Left ventricle myocardium (tissue), 1 donor: ENCODE results near the gene TEX51.

GRCh38 chr2:121707256-121707872, 29.3 kb downstream of the NIFK start:
- PRO-cap, result no peak

GRCh38 chr2:121902067-121902949, 146.9 kb downstream of the TSN start:
- PRO-cap, result unidirectional peak, plus-strand start at chr2:121902495

- PRO-cap, result no peak
These were observed 483.8 kb downstream of the TSN start for GRCh38 chr2:122239284-122239700.

DNA sequence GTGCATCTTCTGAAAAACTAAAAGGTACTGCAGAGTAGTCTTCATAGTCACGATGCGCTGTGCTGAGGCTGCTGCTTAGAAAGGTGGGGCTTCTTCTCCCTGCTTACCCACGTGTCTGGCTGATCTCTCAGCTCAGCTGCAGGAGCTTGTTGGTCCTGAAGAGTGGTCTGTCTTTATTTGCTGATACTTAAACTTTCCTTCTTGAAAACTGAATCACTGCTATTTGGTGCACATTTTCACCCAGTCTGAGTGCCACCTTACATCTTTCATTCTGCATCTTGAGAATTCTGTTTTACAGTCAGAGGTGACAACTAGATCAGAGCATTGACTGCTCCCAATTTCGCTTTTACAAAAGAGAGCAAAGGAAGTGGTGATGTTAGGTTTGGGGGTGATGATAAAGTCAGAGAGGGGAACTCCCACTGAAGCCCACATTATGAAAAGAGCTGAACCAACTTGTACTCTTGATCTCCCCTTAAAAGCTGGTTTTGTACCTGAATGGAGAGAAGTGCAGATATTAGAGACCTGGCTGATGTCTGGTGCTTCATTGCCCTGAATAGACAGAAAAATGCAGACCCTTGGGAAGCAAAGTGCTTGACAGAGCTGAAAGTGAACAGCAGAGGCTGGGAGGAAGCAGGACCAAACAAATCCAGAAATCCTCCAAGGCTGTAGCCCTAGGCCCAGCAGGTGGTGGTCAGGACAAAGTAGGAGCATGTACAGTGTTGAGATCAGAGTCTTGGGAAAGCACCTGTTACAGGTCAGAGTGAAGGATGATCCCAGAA, 984.6 kb downstream of the TSN start:
- PRO-cap, result no peak

DNA sequence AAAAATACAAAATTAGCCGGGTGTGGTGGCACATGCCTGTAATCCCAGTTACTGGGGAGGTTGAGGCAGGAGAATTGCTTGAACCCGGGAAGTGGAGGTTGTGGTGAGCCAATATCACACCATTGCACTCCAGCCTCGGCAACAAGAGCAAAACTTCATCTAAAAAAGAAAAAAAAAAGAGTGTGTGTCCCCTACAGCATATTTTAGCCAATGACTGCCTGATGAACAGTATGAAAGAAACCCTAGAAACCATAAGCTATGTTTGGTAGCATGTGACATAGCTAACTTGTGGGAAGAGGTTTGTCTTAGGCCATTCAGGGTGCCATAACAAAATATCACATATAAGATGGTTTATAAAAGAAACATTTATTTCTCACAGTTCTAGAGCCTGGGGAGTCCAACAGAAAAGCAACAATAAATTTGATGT, 891.4 kb upstream of the CNTNAP5 start:
- PRO-cap, result no peak

GRCh38 chr2:126657690-126658293, 1.8 kb downstream of the GYPC start:
- PRO-cap, result bidirectional peak, plus-strand start at chr2:126658338, minus-strand start at chr2:126658024

DNA sequence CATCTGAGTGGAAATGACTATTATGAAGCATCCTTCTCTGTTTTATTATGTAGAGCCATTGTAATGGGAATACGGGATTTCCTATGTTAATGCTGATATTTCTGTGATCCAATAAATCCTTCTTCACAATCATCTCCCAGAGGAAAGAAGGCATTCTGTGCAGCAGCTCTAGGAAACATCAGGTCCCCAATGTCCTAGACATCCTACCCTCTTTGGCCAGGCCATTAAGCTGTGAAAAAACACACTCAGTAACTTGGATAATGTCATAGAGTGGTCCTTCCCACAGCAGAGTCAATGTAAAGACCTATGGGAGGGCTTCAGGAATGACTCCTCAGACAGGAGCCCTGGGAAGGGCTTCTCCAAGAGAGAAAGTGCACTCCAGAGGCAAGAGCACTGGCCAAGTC, 32.9 kb downstream of the GYPC start:
- PRO-cap, result no peak

GRCh38 chr2:126886109-126886680, 12.5 kb upstream of the TEX51 start:
- PRO-cap, result no peak

DNA sequence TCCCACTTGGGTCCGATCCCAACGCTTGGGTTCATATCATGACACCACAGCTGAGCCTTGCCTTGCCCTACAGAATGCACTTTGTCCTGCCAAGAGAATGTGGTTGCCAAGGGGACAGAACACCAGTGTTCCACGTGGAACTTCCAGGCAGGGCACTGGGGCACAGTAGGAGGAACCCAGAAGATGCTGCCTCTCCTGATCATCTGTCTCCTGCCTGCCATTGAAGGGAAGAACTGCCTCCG, at the start of gene TEX51:
Gene TEX51, plus strand, starts transcription at position 155 of the 242 bp plus-strand sequence.
- PRO-cap, result no peak

DNA sequence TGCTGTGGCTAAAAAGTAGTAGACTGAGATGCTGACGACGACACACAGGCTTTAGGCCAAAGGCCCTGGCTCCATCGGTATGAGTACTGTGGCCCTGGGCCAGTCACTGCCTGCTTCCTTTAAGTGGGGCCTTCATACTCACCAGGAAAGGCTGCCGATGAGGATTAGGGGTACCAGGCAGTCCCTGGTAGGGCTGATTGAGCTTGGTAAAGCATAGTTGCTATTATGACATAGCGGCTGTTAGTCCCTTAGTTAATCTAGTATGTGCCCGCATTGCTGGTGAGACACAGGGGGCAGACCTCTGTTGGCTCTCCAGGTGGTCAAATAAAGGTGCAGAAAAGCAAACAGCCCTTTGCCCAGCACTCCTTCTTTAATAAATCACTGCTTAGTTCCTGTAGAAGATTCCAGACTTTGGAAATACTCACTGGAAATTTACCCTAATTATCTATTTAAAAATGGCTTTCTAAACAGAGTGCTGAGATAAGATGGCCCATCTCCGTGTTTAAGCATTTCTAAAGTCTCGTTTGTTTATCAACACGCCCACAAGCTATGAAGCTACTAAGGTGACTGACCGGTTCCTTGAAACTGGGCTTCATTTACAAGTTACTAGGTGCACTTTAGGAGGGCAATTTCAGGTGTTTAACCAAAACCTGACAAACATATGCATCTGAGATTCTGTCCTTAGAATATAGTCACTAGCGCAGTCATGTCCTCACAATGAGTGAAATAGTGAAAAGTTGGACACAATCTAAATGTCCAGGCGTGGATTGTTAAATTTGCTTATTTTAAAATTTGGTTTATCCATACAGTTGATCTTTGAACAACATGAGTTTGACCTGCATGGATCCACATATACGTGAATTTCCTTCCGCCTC, 8.7 kb upstream of the BIN1 start:
- PRO-cap, result no peak

DNA sequence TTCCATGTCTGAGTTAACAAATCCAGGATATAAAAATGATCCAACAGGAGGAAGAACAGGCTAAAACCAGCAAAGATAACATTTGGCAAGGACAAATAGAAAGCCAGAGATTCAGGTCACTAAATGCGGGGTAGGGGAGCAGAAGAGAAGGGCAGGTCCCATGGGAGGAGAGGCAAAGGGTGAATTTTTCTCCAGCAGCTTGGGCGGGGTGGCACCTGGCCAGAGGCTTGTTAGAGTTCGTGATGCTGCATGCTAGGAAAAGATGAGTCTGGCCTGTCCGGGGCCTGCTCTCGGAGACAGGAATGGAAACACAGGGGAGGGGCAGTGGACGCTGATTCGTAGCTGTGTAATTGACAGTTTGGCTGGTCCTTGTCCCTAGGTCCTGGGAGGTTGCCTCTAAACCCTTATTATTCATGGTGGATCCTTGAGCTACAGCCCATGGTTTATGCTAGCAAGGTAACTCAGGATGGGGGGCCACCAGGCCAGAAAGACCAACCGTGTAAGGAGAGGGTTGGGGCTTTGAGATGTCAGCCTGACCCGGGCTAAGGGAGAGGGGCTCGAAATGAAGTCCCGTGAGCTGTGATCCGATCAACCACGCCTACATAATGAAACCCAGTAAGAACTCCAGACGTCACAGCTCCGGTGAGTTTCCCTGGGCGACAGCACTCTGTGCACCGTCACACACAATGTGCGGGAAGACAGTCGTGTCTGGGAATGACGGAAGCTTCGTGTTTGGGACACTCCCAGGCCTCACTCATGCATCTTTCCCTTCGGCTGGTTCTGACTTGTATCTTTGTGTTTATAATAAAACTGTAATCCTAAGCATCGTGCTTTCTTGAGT, 44.5 kb downstream of the CYP27C1 start:
- PRO-cap, result no peak

GRCh38 chr2:127284043-127284670, 9.8 kb downstream of the ERCC3 start:
- PRO-cap, result no peak

DNA sequence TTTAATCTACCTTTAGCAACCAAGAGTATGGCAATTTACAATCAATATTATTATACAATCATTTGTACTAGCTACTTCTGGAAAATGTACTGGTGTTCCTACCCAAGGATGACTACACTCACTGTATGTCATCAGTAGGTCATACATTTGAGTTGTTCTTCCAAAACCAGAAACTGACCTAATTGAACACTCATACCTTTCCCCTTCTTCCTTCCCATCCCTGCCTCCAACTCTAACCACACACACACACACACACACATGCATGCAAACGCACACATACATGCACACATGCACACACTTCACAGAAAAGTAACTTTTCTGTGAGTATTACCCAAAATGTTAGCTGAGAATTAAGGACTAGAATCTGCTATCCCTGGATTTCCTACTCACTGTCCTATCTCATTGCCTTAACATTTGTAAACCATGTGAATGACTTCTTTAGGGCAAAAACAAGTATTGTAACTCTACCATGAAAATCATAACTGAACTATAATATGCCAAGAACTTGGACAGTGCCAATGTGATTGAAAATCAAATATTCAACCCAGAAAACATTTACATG, 8.3 kb upstream of the ERCC3 start:
- PRO-cap, result no peak

DNA sequence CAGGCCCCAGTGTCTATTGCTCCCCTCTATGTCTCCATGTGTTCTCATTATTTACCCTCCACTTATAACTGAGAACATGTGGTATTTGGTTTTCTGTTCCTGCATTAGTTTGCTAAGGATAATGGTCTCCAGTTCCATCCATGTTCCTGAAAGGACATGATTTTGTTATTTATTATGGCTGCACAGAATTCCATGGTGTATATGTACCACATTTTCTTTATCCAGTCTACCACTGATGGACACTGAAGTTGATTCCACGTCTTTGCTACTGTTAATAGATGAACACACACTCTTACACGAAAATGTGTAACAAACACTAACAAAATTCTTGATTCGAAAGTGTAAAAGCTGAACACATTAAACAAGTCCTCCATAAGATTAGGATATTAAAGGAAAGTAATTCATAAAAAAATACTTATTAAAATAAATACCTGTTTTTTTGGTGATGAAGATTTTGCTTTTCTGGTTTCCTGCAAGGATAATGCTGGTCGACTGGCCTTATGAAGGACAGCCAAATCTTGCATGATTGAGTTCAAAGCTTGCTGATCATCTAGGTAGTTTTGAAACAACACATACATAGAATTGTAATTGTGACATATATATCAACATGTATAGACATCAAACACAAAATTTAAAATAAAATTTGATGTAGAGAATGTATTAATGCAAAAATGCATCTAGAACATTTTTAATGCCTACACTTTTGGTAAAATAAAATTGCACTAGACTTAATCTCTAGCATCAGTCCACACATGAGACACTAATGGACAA, 44.7 kb upstream of the ERCC3 start:
- PRO-cap, result no peak

GRCh38 chr2:127402253-127402855, 14.6 kb upstream of the MAP3K2 start:
- PRO-cap, result no peak

GRCh38 chr2:127405205-127405506, 13.1 kb upstream of the PROC start:
- PRO-cap, result no peak

DNA sequence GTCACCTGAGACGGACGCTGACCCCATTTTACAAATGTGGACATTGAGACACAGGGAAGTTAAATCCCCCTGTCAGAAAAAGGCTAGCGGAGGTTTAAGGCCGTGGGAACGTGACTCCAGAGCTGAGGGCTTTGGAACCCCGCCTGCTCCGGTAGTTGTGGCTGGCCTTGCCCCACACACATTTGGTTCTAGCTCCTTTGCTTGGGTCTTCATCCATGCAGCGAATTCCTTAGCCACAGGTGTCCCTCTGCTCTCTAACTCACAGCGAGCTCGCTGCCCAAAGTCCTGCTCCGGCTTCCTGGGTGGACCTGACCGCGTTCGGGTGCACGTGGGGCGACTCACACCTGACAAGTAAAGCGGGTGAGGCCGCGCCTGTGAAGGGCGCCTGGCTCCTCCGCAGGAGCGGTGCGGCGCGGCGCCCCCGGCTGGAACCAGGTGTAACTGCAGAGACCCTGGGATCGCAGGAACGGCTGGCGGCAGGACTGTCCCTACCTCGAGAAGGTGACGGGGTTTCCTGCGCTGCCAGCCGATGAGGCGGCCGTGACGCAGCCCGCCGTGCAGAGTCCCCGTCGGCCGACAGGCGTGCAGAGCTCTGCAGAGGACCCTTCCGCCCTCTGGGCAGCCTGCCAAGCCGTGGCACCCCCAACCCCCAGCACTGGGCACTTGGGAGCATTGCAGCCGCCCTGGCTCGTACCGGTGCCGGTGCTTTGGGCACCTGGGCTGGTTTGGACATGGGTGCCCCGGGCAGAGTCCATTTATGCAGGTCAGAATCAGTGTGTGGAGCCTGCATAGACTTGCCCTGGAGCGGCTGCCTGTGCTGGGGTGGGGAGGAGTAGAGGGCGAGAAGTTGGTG, 2.4 kb upstream of the PROC start:
- PRO-cap, result no peak

DNA sequence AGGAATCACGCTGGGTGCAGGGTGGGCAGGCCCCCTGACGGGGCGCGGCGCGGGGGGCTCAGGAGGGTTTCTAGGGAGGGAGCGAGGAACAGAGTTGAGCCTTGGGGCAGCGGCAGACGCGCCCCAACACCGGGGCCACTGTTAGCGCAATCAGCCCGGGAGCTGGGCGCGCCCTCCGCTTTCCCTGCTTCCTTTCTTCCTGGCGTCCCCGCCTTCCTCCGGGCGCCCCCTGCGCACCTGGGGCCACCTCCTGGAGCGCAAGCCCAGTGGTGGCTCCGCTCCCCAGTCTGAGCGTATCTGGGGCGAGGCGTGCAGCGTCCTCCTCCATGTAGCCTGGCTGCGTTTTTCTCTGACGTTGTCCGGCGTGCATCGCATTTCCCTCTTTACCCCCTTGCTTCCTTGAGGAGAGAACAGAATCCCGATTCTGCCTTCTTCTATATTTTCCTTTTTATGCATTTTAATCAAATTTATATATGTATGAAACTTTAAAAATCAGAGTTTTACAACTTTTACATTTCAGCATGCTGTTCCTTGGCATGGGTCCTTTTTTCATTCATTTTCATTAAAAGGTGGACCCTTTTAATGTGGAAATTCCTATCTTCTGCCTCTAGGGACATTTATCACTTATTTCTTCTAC, 5.3 kb downstream of the PROC start:
- PRO-cap, result no peak

GRCh38 chr2:127515599-127516483, 10.4 kb downstream of the IWS1 start:
- PRO-cap, result no peak

DNA sequence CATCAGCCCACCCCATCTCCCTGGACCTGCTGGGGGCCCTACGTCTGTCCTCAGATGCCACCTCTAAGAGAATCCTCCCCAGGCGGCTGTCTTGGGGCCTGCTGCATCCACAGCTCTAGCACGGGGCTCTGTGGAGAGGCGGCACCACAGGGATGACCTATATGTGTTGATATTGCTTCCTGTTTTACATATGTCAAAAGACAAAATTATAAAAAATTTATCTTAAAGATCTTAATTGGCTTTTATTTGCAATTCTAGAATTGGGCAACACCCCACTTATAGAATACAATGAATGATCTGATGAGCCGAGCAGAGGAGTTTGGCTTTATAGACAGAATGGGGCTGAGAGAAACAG, 1.3 kb downstream of the MYO7B start:
- PRO-cap, result no peak